Epithelial cell of alveolus of lung (primary cell): ENCODE measurements around a stretch of chr2.

DNA sequence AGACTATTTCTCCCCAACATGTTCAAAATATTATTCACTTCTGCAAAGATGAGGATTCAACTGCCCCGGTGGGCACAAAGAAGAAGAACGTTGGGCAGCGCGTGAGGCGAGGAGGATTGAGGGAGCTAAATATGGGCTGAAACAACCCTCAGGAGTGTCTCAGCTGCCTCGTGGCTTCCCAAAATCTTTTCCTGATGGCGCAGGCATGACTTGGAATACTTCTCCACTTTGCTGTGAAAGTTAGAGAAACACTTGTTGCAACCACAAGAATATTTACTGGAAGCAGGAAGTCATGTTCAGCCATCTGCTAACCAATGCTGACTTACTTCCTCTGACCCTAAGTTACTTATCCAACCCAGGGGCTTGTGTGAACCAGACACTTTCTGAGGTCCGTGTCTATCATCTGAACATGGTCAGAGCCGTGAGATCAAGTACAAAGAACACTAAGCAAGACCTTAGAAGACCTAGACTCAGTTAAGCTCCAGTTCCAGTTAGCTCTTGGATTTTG is 148.8 kb downstream of the ARL4C start:
- RAMPAGE, long total RNA, result no peak
- RRBS, result no CpG with 5 or more reads among the region's 9 CpGs

GRCh38 chr2:234422892-234423260 is 74.0 kb downstream of the ARL4C start:
- RAMPAGE, long total RNA, result no peak
- RRBS, result no CpG with 5 or more reads among the region's 4 CpGs

GRCh38 chr2:234446811-234447289 is 50.0 kb downstream of the ARL4C start:
- RAMPAGE, long total RNA, result no peak
- RRBS, result no CpG with 5 or more reads among the region's 7 CpGs

DNA sequence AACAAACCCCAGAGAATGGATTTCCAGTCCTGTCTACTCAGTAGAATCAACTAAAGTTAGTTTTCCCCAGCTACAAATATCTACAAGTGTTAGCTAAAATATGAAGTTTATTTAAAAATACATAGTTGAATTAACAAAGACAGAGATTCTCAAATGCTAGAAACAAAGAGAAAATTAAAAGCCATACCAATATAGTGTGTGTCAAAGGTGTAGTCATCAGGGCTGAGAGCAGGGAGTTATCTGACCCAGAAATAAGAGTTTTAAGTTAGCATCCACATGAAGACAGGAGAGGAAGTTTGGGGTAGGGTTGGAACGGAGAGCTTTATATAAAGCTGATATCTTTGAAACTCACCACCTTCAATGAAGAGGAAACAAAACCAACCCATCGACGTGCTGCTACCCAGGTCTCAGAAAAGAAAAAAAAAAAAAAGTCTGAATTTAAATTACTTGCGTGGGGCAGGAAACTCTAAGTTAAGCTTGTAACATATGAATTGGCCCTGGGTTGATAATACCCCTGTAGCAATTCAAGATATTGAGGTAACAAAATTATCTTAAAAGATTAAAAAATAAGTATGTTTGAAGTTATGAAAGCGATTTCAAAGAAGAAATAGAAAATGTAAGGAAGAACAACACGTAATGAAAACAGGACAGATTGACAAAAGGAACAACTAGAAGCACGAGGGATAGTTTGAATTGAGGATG is 42.4 kb downstream of the ARL4C start:
- RAMPAGE, long total RNA, result no peak
- RRBS, result no CpG with 5 or more reads among the region's 7 CpGs

DNA sequence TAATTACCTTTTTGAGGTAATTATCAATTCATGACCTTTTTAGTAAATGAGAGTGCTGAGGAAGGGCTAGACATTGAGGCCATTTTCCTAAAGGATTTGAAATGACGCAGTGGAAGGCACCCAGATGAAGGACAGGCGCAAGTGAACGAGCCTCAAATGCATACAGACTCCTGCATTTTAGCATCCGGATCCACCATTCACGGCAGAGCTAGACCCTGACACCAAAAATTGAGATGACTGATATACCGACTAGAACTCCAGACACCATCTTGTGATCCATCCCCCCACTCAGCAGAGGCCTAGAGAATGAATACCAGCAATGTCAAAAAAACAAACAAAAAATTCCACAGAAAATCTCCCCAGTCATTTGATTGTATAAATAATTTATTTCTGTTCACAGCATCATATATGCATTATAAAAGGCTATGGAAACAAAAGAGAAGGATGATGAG is 4.2 kb downstream of the ARL4C start:
- RAMPAGE, long total RNA, result no peak
- RRBS, result no CpG with 5 or more reads among the region's 6 CpGs

- RAMPAGE, long total RNA, result no peak
- RRBS, result no CpG with 5 or more reads among the region's 9 CpGs
Observed at GRCh38 chr2:234769734-234770423, 181.9 kb upstream of the SH3BP4 start.

- RAMPAGE, long total RNA, result no peak
- RRBS, result 2% methylated on average over 37 of the region's 82 CpGs
Observed at GRCh38 chr2:234952394-234953272, 816 bp downstream of the SH3BP4 start.

DNA sequence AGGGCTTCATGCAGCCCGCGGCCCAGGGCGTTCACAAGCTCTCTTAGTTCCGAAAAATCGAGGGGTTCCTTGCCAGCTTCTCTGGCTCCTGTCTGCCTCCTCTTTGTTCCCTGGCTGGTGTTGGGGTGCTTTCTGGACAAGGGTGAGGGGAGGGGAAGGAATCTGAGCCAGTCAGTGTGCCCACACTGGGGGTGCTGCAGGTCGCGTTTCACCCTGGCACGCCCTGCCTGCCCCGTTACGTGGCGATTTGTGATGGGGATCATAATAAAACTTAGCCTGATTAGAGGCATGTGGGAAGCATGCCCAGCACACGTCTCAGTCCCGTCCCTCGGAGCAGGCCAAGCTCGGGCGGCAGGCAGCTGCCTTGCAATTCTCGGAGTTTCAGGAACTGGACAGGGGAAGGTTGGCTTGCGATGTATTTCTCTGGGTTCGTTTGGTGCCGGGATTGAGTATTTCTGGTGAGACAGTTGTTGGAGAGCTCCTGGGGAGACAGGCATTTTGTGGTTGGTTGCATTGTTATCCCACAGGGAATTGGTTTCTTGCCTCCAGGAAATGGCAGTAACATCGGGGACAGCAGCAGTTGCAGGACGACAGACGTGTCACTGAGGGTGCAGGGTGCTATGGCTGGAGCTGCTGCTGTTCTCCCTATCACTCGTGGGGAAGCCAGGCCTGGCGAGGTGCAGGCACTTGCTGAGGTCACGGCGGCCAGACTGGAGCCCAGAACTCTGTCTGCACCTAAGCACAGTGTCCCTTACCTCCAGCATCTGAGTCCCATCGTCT is 23.0 kb downstream of the SH3BP4 start:
- RAMPAGE, long total RNA, result no peak
- RRBS, result no CpG with 5 or more reads among the region's 28 CpGs

GRCh38 chr2:235005494-235006471 is 54.0 kb downstream of the SH3BP4 start:
- RAMPAGE, long total RNA, result no peak
- RRBS, result no CpG with 5 or more reads among the region's 25 CpGs

- RAMPAGE, long total RNA, result no peak
- RRBS, result no CpG with 5 or more reads among the region's 23 CpGs
Observed at GRCh38 chr2:235263396-235264160, 230.3 kb upstream of the AGAP1 start.

GRCh38 chr2:235378204-235378798 is 115.5 kb upstream of the AGAP1 start:
- RAMPAGE, long total RNA, result no peak
- RRBS, result no CpG with 5 or more reads among the region's 5 CpGs

- RAMPAGE, long total RNA, result no peak
- RRBS, result no CpG with 5 or more reads among the region's 4 CpGs
Observed at GRCh38 chr2:235433806-235434478, 59.9 kb upstream of the AGAP1 start.

DNA sequence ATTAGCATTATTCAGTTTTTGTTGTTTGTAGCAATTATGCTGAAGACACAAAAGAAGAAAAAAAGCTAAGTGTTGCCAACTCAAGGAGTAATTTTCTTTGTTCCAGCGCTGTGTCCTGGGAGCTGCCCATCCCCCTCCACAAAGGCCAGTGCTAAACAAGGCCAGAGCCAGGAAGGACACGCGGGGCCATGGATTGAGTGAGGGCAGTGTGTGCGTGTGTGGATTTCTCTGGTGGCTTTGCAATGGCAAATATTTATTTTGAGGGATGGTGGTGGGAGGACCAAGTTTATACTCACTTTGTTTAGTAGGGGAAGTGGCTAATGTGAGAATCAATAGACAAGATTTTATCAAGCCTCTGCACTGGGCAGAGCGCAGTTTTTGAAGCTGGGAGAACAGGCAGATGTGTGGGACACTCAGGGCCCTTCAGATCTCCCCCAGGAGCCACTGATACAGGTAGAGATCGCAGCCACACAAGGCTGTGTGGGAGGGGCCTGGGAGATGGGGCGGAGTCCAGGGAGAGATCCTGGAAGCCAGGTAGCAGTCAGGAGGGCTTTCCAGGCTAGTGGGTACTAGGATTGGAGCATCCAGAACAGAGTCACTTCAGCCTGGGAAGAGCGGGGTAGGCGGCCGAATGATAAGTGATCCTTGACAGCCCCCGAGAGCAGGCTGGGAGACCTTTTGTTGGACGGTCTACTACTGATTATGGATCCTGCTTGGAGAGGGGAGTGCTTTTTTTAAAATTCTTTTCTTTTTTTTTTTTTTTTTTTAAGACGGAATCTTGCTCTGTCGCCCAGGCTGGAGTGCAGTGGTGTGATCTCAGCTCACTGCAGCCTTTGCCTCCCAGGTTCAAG is 11.6 kb downstream of the AGAP1 start:
- RAMPAGE, long total RNA, result no peak
- RRBS, result no CpG with 5 or more reads among the region's 14 CpGs

DNA sequence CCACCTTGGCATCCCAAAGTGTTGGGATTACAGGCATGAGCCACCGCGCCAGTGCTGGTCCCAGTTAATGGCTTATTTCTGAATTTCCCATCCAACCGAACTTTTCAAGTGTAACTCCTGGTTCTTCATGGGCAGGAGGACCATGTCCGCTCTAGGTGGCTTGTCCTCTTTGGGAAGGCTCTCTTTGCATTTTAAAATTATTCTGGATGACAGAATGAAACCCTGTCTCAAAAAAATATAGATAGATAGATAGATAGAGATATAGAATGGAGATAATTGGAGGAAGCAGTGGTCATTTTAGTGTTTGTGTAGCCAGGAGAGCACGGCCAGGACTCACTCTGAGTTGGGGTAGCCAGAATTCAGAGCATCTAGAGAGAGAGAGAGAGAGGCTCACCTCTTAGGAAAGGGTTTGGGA is 95.6 kb downstream of the AGAP1 start:
- RAMPAGE, long total RNA, result no peak
- RRBS, result no CpG with 5 or more reads among the region's 5 CpGs

DNA sequence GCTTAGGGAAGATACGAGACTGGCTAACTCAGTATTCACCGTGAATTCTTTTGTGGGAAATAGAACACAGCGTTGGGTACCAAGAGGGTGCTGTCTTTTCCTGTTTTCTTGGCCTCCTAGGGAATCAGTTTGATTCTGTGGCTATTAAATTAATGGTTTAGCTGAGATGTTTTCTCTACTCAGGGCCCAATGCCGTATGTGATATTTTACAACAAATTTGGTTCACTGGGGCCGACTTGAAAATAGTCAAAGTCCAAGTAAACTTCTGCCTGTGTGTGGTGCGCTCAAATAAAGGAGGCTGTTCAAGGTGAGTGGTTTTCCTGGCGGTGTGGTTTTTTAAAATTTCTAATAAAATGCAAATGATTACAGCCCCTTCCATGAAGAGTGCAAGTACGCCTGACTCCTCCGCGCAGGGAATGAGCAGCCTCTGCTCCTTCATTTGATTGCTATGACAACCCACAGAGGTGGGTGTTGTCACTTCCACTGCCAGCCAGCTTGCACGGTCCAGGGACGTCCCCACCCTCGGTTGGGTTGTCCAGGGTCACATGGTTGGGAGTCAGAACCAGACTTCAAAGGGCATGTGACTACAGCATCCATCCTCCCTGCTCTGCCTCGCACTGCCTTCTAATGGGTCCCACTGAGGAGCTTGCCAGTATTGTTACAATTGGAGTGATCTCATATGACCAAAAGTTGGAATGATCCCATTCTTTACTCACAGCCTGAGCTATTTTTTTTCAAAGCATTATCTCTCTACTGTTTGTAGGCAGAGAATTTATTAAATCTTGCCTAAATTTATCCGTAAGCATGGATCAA is 121.1 kb downstream of the AGAP1 start:
- RAMPAGE, long total RNA, result no peak
- RRBS, result no CpG with 5 or more reads among the region's 15 CpGs

GRCh38 chr2:235628132-235628560 is 134.3 kb downstream of the AGAP1 start:
- RAMPAGE, long total RNA, result no peak
- RRBS, result no CpG with 5 or more reads among the region's 6 CpGs

- RAMPAGE, long total RNA, result no peak
- RRBS, result 35% methylated on average over 3 of the region's 23 CpGs
Observed at GRCh38 chr2:235658353-235659393, 164.8 kb downstream of the AGAP1 start.

- RAMPAGE, long total RNA, result no peak
- RRBS, result no CpG with 5 or more reads among the region's 17 CpGs
Observed at GRCh38 chr2:235715352-235716147, 221.7 kb downstream of the AGAP1 start.

DNA sequence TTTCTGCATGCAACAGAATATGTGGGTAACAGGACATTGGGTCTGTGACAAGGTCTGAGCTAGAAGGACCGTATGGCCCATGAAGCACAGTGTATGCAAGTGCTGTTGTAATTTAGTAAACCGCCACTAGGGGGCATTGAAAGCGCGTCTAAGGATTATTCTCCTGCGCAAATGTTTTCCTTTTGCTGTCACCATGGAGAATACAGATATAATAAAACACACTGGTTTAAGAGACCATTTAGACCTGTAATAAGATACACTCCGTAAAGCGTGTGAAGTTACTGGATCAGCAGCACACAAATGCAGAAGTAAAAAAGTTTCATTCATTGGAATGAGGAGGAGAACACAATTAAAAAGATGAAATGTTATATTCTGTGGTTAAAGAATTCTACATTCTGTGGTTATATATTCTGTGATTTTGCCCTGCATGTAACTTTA is 272.4 kb downstream of the AGAP1 start:
- RAMPAGE, long total RNA, result no peak
- RRBS, result no CpG with 5 or more reads among the region's 7 CpGs

GRCh38 chr2:235975660-235976708 is 192.2 kb downstream of the GBX2 start:
- RAMPAGE, long total RNA, result no peak
- RRBS, result no CpG with 5 or more reads among the region's 18 CpGs